Testis (tissue), 5 donors: ENCODE results near the genes MYL5 and DGKQ.

DNA sequence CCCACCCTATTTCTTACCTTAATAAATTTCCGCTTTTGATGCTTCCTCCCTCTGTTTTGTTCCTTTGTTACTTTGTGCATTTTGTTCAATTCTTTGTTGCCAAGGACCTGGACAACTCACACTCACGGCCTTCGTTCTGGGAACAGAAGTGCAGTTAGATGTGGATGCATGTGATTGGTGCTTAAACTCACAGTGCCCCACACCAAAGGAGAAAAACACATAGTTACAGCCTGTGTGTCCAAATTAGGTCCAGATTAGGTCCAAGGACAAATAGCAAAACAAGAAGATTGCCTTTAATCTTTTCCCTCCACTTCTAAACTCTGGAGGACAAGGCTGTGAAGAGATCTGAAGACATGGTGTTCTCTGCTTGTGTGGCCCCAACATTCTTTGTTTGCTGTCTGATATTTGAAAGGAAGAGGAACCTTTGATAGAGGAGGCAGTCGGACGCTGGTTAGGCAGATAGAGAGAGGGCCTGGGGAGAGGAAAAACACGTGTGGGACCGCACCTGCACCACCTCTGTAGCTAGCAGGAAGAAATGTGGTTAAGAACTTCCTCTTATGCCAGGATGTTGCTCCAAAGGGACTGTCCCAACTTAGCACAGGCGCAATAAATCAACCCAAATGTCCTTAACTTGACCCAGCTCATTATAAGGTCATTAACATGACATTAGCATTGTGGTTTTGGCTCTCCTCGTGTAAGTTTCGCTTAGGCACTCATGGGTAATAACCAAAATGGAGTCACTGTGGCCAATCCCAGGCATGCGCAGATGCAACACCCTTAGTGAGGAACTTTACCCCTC lies 1.6 kb upstream of the ZNF595 start:
- PRO-cap, 3 experiments, result no peak in any of the 3 experiments
- RAMPAGE, long total RNA, 2 experiments, result start-site peak on the minus strand in 1 of 2 experiments, centred at position 164 of the sequence, 47 reads per replicate
- RRBS, result no CpG with 5 or more reads among the region's 11 CpGs

- PRO-cap, 3 experiments, result peak in 3 of 3 experiments; most common plus-strand start chr4:125673 (in 3); most common minus-strand start chr4:125586 (in 3)
- RAMPAGE, long total RNA, 2 experiments, result start-site peak on the minus strand in 2 of 2 experiments, at chr4:125541-125578 at its widest, 19 to 30 reads per replicate
- RRBS, result no CpG with 5 or more reads among the region's 29 CpGs
These were observed 938 bp downstream of the ZNF718 start for GRCh38 chr4:125147-125731.

DNA sequence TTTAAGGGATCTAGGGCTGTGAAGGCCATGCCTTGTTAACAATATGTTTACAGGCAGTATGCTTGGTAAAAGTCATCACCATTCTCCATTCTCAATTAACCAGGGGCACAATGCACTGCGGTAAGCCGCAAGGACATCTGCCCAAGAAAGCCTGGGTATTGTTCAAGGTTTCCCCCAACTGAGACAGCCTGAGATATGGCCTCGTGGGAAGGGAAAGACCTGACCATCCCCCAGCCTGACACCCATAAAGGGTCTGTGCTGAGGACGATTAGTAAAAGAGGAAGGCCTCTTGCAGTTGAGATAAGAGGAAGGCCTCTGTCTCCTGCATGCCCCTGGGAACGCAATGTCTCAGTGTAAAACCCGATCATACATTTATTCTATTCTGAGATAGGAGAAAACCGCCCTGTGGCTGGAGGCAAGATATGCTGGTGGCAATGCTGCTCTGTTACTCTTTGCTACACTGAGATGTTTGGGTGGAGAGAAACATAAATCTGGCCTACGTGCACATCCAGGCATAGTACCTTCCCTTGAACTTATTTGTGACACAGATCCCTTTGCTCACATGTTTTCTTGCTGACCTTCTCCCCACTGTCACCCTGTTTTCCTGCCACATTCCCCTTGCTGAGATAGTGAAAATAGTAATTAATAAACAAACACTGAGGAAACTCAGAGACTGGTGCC lies 63.8 kb downstream of the ZNF732 start:
- PRO-cap, 3 experiments, result peak in 3 of 3 experiments; most common minus-strand start position 345 of the sequence (in 3)
- RAMPAGE, long total RNA, 2 experiments, result no peak in any of the 2 experiments
- RRBS, result no CpG with 5 or more reads among the region's 8 CpGs

DNA sequence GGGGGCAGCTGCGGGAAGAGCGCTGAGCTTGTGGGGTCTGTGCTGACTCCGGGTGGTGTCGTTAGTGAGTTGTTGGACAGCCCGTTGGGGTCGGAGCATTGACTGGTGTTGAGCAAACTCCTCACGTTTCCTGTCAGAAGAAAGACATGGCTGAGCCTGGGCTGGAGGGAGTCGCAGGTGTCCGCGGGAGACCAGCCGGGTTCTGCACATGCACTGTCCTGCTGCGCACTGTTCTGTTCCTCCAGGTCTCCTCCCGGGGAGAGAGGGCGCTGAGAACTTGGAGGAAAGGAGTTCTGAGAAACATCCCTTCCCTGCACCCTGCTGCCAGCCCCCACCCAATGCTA lies 1.1 kb downstream of the ZNF141 start:
- PRO-cap, 3 experiments, result no peak in any of the 3 experiments
- RAMPAGE, long total RNA, 2 experiments, result no peak in any of the 2 experiments
- RRBS, result no CpG with 5 or more reads among the region's 14 CpGs

GRCh38 chr4:451781-452465 lies 47.0 kb downstream of the ZNF721 start:
- PRO-cap, 3 experiments, result no peak in any of the 3 experiments
- RAMPAGE, long total RNA, 2 experiments, result no peak in any of the 2 experiments
- RRBS, result no CpG with 5 or more reads among the region's 7 CpGs

GRCh38 chr4:588281-589056 lies 12.4 kb upstream of the TMEM271 start:
- PRO-cap, 3 experiments, result peak in 2 of 3 experiments; most common plus-strand start chr4:588505 (in 1); most common minus-strand start chr4:588526 (in 1)
- RAMPAGE, long total RNA, 2 experiments, result start-site peak on the minus strand in 2 of 2 experiments, at chr4:588421-588563 at its widest, 11 to 19 reads per replicate
- RRBS, result no CpG with 5 or more reads among the region's 38 CpGs

- PRO-cap, 3 experiments, result no peak in any of the 3 experiments
- RAMPAGE, long total RNA, 2 experiments, result no peak in any of the 2 experiments
- RRBS, result no CpG with 5 or more reads among the region's 8 CpGs
These were observed 3.1 kb downstream of the ATP5ME start for GRCh38 chr4:670912-671413.

DNA sequence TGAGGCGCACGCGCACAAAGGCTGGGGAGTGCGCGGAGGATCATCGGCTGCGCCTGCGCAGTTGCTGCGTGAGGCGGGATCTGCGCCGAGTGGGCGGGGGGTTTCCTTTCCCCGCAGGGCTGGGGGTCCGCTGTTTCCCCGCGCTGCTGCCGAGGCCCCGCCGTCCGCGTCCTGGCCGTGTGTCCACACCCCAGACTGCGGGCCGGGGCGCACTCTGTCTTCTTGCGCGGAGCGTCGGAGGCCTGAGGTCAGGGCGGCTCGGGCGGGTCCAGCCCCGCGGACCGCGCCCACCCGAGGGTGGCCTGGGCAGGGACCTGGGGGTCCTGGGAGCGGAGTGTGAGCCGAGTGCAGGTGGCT lies at the start of gene MYL5:
Gene MYL5, plus strand, starts transcription at position 106 of the 357 bp plus-strand sequence.
- PRO-cap, 3 experiments, result peak in 3 of 3 experiments; most common plus-strand start position 64 of the sequence (in 3)
- RAMPAGE, long total RNA, 2 experiments, result no peak in any of the 2 experiments
- RRBS, result no CpG with 5 or more reads among the region's 40 CpGs

GRCh38 chr4:726576-727399 lies 21.2 kb downstream of the PCGF3 start:
- PRO-cap, 3 experiments, result no peak in any of the 3 experiments
- RAMPAGE, long total RNA, 2 experiments, result no peak in any of the 2 experiments
- RRBS, result no CpG with 5 or more reads among the region's 30 CpGs

- PRO-cap, 3 experiments, result no peak in any of the 3 experiments
- RAMPAGE, long total RNA, 2 experiments, result no peak in any of the 2 experiments
- RRBS, result no CpG with 5 or more reads among the region's 13 CpGs
These were observed 56.0 kb downstream of the CPLX1 start for GRCh38 chr4:769748-770568.

DNA sequence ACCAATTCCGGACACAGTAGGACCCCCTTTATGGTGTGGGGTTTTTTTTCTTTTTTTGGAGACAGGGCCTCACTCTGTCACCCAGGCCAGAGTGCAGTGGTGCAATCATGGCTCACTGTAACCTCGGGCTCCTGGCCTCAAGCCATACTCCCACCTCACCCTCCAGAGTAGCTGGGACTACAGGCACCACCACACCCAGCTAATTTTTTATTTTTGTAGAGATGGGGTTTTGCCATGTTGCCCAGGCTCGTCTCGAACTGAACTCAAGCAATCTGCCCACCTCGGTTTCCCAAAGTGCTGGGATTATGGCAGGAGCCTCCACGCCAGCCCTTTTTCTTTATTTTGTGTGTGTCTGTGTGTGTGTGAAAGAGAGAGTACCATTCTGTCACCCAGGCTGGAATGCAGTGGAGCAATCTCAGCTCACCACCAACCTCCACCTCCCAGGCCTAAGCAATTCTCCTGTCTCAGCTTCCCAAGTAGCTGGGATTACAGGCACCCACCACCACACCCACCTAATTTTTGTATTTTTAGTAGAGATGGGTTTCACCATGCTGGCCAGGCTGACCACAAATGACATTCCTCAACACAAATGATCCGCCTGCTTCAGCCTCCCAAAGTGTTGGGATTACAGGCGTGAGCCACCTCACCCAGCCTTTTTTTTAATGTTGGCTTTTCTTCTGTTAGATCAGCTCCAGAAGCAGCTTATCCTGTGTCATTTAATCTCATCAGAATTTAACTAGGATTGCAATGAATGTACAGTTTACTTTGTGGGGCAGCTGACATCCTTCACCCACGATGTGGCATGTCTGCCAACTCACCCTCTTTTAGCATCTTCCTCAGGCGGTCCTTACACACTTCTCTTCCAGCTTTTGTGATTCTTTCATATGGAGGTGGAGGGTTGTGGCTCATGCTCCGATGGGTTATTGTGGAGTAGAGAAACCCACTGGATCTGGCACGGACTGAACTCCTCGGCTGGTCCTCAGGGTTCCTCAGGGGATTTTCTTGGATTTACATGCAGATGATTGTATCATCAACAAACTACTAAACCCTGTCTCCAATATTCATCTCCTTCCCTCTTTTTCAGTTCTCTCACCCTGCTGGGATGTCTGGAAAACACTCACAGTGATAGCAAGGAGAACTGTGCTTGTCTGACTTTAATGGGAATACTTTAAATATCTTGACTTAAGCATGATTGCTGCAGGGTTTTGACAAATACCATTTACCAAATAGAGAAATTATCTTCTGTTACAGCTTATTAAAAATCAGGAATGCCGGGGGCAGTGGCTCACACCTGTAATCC lies 50.3 kb downstream of the CPLX1 start:
- PRO-cap, 3 experiments, result no peak in any of the 3 experiments
- RAMPAGE, long total RNA, 2 experiments, result no peak in any of the 2 experiments
- RRBS, result no CpG with 5 or more reads among the region's 14 CpGs

- PRO-cap, 3 experiments, result no peak in any of the 3 experiments
- RAMPAGE, long total RNA, 2 experiments, result no peak in any of the 2 experiments
- RRBS, result 3% methylated on average over 10 of the region's 40 CpGs
These were observed 45.1 kb downstream of the CPLX1 start for GRCh38 chr4:780584-781516.

DNA sequence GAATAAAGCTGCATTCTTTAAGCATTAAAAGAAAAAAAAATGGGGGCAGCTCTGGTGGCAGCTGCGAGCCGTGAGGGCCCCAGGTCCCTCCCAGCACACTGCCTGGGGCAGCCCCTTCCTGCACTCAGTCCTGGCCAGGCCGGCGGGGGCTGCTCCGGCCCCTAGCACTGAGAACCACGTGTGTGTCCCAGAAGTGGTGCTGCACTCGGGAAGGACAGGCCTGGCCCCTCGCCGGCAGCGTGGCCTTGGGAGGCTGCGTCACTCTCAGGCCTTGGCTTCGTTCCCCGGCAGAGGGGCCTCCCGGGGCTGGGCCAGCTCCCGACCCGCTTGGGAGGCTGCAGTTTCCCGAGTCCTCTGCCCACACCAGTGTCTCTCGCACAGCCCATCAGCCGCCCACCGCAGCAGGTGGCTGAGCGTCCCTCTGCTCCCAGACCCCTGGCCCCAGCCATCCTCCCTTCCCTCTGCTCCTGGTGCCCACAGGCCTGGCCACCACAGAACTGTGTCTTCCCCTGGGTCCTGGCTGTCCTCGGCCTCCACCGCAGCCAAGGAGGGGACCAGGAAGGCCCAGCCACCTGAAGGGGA lies 10.8 kb upstream of the CPLX1 start:
- PRO-cap, 3 experiments, result no peak in any of the 3 experiments
- RAMPAGE, long total RNA, 2 experiments, result no peak in any of the 2 experiments
- RRBS, result 72% methylated on average over 9 of the region's 23 CpGs

GRCh38 chr4:849042-849775 lies 23.3 kb upstream of the CPLX1 start:
- PRO-cap, 3 experiments, result no peak in any of the 3 experiments
- RAMPAGE, long total RNA, 2 experiments, result no peak in any of the 2 experiments
- RRBS, result 92% methylated on average over 2 of the region's 39 CpGs

- PRO-cap, 3 experiments, result no peak in any of the 3 experiments
- RAMPAGE, long total RNA, 2 experiments, result no peak in any of the 2 experiments
- RRBS, result no CpG with 5 or more reads among the region's 8 CpGs
These were observed 41.4 kb downstream of the GAK start for GRCh38 chr4:890749-891087.

GRCh38 chr4:972824-973461 lies 426 bp downstream of the DGKQ start:
- PRO-cap, 3 experiments, result no peak in any of the 3 experiments
- RAMPAGE, long total RNA, 2 experiments, result no peak in any of the 2 experiments
- RRBS, result 2% methylated on average over 32 of the region's 61 CpGs

DNA sequence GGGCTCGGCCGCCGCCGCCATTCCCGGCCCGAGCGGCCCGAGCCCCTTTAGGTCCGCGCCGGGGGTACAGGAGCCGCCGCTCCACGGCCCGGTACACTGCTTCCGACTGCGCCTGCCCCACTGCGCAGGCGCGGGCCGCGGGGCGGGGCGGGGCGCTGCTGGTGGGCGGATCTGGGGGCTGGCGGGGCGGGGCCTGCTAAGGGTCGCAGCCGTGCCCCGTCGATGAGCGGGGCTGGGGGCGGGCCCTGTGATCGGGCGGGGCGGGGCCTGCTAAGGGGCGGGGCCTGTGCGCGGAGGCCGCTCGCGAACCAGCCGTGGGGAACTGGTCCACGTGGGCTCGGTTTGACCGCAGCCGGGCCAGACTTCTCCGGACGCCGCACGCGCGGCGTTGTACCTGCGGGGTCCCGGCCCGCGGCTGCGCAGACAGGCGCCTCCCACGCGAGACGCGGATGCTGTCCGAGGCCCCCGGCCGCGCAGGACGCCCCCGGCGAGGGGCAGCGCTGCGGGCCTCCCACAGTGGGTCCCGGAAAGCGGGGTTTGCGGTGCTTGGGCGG lies at the start of gene DGKQ:
Gene DGKQ, minus strand, starts transcription at position 108 of the 554 bp plus-strand sequence.
- PRO-cap, 3 experiments, result peak in 3 of 3 experiments; most common plus-strand start position 360 of the sequence (in 2); most common minus-strand start position 98 of the sequence (in 2)
- RAMPAGE, long total RNA, 2 experiments, result no peak in any of the 2 experiments
- RRBS, result 1% methylated on average over 34 of the region's 78 CpGs

GRCh38 chr4:986348-986828 lies 456 bp upstream of the IDUA start:
- PRO-cap, 3 experiments, result no peak in any of the 3 experiments
- RAMPAGE, long total RNA, 2 experiments, result no peak in any of the 2 experiments
- RRBS, result no CpG with 5 or more reads among the region's 12 CpGs

- PRO-cap, 3 experiments, result peak in 1 of 3 experiments; most common minus-strand start chr4:1012573 (in 1)
- RAMPAGE, long total RNA, 2 experiments, result no peak in any of the 2 experiments
- RRBS, result 3% methylated on average over 48 of the region's 89 CpGs
These were observed 750 bp downstream of the FGFRL1 start for GRCh38 chr4:1011920-1012832.

GRCh38 chr4:1046514-1047130 lies 35.2 kb downstream of the FGFRL1 start:
- PRO-cap, 3 experiments, result peak in 2 of 3 experiments; most common plus-strand start chr4:1046691 (in 1); most common minus-strand start chr4:1046666 (in 2)
- RAMPAGE, long total RNA, 2 experiments, result no peak in any of the 2 experiments
- RRBS, result 7% methylated on average over 1 of the region's 39 CpGs